Peripheral blood mononuclear cell (primary cell): Measurements from ENCODE around the genes H1-7 and DDN.

GRCh38 chr12:47813479-47814557 lies 5.9 kb downstream of the HDAC7 start:
- PRO-cap, 8 experiments, result peak in 1 of 8 experiments; most common plus-strand start chr12:47814025 (in 1); most common minus-strand start chr12:47813975 (in 1)

DNA sequence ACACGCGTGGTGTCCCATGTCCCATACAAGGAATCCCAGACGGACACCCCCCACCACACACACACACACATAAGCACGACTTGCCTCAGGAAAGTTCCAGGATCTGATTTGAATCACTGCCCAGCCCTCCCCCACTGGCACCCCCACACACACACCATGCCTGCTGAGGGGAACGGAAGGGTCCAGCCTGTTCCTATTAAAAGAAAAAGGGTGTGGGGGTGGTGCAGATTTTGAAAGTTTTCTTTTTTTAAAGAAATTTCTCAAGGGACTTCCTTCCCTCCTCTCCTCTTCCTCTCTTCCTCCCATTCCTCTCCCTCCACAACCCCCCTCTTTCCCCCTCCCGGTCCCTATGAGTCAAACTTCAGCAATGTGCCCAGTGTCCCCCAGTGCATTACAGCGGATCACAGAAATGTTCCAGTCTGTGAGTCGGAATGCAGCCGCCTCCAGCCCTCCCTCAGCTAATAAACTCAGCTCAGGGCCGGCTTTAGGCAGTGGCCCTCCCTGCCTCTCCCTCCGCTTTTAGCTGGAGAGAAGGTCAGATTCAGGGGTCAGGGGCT lies 774 bp upstream of the HDAC7 start:
- PRO-cap, 8 experiments, result no peak in any of the 8 experiments

GRCh38 chr12:47828087-47828699 lies 8.5 kb upstream of the HDAC7 start:
- PRO-cap, 8 experiments, result no peak in any of the 8 experiments

GRCh38 chr12:47852146-47852759 lies 32.5 kb upstream of the HDAC7 start:
- PRO-cap, 8 experiments, result no peak in any of the 8 experiments

- PRO-cap, 8 experiments, result no peak in any of the 8 experiments
These were observed 36.1 kb downstream of the VDR start for GRCh38 chr12:47868578-47869132.

DNA sequence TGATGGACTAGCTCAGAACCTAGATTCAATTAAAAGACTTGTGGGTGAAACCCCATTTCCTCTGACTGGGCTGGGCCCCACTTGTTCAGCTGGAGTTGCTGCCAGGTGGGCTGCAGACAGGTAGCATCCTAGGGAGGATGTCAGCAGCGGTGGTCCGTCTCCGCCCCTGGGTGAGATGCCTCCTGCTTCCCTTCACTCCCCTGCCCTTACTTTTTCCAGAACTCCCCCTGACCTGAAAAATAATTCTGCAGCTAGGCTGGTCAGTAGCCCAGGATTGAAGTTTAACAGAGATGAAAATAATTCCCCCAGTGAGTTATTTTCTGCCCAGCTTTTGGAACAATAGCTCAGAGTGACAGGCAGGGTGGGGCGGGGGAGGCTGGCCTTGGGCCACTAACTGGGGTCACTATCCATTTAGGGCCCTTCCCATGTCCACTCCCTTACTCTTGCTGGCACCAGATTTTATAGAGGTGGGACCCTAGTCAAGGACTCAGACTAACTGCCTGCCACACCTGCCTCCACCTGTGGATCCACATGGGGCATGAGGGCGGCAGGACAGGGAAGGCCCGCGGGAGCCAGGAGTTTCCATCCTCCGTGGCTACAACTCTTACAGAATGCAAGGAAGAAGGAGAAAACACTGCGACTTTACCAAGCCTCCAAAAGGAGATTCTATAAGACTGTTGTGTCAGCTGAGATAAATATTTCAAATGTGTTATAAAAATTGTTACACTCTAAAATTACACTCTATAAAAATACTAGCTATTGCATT lies 10.2 kb downstream of the VDR start:
- PRO-cap, 8 experiments, result no peak in any of the 8 experiments

DNA sequence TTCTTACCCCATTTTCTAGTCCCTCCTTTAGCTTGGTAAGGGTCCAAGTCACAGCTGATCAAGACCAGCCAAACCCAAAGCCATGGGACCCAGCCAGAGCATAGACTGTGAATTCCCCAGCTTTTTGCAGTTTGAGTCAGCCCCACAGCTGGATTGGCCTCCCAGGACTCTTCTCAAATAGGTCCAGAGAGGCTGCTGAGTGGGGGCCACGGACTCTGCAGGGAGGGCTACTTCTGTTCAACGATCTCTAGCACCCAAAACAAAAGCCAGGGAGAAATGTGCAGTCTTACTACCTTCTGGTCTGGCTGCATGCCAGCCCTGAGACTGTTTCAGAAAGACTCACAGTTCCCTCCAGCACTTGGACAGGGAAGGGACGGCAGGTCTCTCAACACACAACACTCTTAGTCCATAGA lies 1.6 kb downstream of the VDR start:
- PRO-cap, 8 experiments, result no peak in any of the 8 experiments

GRCh38 chr12:47905261-47905994 lies 634 bp upstream of the VDR start:
- PRO-cap, 8 experiments, result no peak in any of the 8 experiments

DNA sequence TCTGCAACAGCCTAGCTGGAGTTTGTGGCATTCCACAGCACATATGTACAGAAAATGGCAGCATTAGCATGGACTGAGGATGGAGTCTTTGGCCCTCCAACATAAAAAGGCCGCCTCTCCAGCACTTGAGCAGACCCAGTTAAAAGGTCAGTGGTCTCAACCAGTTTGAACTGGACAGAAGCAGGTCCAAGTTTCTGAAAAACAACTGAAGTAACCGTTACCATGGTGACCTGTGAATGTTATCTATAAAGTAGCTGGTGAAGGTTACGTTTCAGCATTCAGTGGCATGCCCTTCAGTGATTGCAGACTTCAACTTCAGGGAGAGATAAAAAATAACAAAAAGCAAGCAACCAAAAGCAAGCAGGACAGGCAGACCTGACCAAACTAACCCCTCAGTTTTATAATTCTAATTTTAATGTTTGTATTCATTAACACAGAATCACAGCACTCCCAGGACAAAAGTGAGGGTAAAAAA lies 34.1 kb upstream of the OR10AD1 start:
- PRO-cap, 8 experiments, result no peak in any of the 8 experiments

DNA sequence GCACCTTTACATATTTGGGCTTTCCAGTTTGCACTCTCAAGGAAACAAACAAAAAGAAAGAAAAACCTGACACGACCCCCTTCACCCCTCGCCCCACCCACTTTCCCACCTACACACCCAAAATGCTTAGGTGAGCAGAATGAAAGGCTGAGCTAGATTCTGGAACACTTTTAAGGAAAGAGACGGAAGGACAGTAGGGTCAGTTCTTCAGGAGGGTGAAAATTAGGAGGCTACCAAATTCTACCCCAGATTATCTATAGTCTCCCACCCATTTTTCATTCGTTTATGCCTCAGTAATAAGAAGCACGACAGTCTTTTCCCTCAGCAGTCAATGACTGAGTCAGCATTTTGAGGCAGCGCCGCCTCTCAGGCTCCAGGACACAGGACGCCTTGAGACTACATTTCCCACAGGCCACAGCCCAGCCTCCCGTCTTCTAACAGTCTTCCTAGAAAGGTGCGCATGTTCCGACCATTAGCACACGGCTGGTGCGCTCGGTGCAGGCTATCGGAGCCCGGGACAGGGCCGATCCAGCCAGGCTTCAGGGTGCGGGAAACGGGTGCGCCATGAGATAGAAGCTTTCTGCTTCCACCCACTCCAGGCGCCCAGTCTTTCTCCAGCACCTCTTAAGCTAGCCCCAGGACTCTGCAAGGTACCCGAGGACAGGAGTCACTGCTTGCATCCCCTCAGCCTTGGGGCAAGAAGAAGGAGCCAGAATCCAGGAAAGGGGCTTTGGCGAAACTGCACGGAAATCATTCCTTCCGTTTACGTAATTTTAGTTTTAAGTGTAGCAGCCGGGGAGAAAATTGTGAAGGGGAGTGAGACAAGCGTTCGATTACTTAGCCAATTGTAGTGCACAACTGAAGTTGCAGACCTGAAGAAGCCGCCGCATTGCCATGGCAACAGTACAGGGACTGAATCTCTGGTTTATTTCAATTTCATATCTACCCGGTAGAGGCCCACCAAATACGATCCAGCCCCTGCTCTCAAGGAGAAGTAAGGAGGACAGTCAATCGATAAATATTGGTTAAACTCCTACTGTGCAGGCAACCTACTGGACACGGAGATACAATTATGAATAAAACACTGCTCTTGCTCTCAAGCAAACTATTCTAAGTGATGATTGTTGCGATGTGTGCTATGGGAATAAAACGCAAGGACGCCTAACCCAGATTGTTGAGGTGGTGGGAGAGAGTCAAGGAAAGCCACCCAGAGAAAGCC lies 32.1 kb upstream of the H1-7 start:
- PRO-cap, 8 experiments, result no peak in any of the 8 experiments

- PRO-cap, 8 experiments, result no peak in any of the 8 experiments
These were observed at the start of gene H1-7 for GRCh38 chr12:48328813-48328980. H1-7 (plus strand) TSS chr12:48328980.

- PRO-cap, 8 experiments, result peak in 6 of 8 experiments; most common plus-strand start chr12:48681975 (in 4); most common minus-strand start chr12:48681959 (in 3)
These were observed 620 bp downstream of the KANSL2 start for GRCh38 chr12:48681145-48682090.

DNA sequence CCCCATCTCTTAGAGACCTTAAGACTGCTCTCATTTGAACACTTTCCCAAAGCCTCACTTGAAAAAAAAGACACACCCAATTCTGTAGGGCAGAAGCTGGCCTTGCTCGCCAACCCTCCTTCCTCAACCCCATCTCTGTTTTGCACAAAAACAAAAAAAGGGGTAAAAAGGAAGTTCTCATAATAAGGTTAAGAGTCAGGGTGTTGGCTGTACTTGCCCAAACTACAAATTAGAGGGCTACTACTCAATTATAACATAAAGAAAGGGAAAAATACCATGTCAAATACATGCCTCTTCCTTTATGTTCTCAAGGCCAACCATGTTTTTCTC lies 9.9 kb upstream of the KANSL2 start:
- PRO-cap, 8 experiments, result peak in 3 of 8 experiments; most common minus-strand start position 138 of the sequence (in 3)

DNA sequence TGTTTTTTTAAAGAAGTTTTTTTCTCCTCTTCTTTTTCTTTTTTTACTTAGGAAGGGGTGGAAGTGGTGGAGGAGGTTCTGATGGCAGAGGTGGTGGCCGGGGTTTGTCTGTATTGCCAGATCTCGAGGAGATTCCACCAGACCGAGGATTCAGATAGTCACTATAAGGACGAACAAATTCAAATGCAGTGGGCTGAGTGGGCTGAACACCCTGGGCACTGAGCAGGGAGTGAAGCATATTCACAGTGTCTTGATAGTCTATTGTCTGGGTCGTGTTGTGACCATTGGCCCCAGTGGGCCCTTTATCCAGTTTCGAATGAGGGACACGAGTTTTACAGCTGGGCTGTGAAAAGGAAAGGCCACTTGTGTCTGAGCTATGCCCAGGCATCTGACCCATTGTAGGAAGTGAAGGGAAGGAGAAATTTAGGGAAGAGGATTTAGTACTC lies 11.0 kb upstream of the KANSL2 start:
- PRO-cap, 8 experiments, result peak in 5 of 8 experiments; most common minus-strand start position 148 of the sequence (in 4)

DNA sequence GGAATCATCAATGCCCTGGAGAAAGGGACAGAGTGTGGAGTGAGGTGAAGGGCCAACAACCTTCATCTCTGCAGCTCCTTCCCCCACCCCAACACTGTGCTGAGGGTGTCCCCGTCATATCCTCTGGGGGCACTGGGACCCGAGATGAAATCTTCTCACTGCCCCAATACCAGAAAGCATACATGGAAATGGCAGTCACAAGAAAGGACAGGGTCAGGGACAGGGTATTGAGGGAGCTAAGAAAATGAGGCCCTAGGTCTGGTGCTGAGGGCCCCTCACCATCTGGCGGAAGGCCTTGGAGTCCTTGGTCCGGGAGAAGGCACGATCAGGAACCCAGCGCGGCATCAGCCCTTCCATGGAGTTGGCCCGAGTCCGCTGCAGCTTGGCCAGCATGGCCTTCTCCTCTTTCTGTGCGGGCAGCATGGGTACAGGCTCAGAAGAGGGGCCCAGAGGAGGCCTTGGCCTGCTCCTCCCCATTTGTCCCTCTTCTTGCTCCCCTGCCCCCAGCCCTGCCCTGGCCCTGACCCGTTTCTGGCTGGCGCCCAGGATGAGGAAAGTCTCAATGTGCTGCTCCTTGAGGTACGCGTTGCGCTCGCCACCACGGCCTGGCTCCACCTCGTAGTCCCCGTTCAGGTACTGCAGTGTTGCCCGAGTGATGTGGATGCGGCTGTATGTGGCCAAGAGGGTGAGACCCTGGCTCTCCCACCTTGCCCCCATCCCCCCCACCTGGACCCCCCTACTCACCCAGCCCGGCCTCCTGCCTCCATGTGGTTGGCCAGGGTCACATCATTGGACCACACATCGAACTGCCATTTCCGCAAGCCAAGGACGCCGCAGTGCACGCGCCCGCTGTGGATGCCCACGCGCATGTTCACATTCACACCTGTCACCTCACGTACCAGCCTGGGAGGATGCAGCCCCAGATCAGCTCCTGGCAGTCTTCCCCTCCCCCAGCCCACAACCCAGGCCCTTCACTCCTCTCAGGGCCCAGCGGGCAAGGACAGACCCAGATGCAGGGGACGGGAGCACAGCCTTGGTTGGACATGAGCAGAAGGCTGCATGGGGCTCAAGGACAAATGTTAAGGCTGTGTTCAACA lies 12.9 kb downstream of the ADCY6 start:
- PRO-cap, 8 experiments, result no peak in any of the 8 experiments

- PRO-cap, 8 experiments, result no peak in any of the 8 experiments
These were observed 6.0 kb downstream of the ADCY6 start for GRCh38 chr12:48782724-48783511.

GRCh38 chr12:48795443-48796185 lies 6.7 kb upstream of the ADCY6 start:
- PRO-cap, 8 experiments, result no peak in any of the 8 experiments

DNA sequence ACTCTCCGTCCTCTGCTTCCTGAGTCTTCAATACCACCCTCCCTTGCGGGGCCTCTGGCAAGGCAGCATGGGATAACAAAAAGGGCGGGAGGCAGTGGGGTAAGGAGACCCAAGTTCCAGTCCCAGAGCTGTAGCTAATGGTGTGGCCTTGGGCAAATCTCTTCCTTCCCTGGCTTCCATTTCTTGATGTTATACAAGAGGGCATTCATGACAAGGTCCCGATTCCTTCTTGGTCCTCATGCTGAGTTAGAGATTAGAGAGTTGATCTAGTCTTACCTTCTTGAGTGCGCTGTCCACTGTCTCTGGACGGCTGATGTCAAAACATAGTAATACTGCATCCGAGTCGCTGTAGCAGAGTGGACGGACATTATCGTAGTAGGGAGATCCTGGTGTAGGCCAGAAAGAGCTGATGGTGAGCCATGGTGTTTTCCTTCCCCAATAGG lies 3.9 kb downstream of the RND1 start:
- PRO-cap, 8 experiments, result no peak in any of the 8 experiments

DNA sequence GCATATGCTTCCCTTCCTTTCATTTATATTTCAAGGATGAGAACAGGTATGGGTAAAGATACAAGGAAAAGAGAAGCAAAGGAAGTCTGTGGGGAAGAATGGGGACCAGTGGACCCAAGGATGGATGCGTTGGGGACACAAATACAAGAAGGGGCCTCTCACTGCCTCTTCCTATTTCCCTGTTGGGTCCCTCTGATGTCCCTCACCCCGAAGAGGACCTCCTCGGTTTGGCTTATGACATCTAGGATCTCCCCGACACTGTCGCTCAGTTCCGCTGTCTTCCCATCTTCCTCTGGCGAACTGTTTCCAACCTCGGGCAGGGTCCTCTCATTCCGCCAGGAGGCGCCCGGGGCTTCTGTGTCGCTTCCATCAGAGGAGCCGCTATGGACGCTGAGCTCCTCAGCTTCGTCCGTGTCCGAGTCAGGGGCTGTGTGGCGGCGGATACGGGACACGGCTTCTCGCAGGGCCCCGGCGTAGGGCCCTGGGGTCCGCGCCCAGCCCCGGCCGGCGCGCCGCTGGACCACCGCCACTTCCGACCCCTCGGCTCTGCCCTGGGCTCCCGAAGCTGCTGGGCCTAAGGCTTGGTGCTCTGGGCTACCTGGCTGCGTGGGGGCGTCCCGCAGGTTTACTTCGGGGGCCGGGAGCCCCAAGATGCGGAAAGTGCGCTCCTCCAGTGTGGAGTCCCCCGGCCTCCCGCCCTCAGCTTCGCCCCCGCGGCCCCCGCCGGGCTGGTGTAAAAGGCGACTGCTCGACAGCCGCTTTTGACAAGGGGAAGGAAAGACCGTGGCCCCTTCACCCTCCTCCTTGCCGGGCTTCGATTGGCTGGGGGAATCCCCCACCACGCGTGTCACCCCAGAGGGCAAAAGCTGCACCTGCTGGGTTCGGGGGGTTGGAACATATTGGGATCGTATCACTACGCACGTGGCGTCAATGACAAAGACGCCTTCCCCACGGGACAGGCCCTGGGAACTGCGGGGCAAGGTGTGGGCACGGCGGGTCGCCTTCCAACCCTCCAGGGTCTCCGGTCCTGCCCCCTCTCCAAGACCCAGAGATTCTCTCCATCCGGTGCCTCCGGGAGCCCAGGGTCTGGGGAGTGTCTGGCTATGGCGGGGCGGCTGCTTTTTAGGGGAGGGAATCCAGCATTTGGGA lies 2.2 kb downstream of the DDN start:
- PRO-cap, 8 experiments, result peak in 5 of 8 experiments; most common plus-strand start position 965 of the sequence (in 3); most common minus-strand start position 735 of the sequence (in 3)

GRCh38 chr12:48999259-49000218 lies at the start of gene DDN:
DDN (minus strand) TSS chr12:48999375.
- PRO-cap, 8 experiments, result no peak in any of the 8 experiments